GM23248 (cell line): ENCODE measurements around the gene IQCG.

- RAMPAGE, long total RNA, result no peak
Measured at GRCh38 chr3:197889067-197890151, 60.6 kb upstream of the RPL35A start.

DNA sequence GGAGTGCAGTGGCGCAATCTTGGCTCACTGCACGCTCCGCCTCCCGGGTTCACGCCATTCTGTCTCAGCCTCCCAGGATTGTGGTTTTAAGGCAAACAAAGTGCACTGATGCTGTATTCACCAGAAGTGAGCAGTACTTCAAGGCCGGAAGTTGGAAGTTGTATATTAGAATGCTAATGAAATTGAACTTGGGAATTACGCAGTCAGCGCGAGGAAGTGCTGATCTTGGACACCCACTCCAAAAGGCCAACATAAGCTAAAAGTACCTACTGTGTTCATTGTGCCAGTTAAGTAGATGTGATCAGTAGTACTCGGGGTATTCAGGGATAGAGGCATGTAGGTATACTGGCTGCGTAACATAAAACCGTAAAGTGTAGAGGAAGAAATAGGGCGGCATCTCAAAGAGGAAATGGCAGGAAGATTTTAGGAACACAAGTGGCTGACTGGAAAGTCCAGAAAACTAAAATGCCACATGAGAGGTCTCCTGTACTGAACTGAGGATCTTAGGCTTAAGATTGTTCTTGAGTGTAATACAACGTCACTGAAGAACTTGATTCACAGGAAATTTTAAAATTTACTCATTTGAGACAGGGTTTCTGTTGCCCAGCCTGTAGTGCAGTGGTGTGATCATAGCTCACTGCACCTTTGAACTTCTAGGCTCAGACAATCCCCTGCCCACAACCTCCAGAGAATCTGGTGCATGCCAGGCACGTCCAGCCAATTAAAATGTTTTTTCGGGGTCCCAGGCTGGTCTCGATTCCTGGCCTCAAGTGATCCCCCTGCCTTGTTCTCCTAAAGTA, 2.1 kb downstream of the IQCG start:
- RAMPAGE, long total RNA, result no peak

DNA sequence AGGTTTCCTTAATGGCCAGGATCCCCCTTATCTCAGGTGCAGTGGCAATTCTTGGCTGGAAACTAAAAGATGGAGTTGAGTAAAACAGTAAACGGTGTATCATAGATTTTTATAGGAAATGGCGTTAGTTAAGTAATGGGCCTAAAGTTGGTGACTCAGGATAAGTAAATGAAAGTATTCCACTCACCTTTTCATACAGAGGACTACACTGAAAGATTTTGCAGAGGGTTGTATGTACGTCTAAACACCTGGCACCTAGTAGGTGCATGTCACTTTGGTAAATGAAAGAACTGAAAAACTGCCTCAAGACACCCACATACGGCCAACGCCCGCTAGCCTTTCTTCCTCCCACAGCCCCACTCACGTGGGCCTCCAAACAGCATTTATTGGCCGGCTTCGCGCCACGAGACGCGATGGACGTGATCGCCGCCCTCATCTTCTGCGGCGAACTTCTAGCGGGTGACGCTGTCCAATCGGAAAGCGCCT, at the start of gene IQCG:
Gene IQCG (minus strand): TSS at position 334 of the 486 bp plus-strand sequence.
- RAMPAGE, long total RNA, result no peak